ENCODE measurements around a stretch of chr16.

DNA sequence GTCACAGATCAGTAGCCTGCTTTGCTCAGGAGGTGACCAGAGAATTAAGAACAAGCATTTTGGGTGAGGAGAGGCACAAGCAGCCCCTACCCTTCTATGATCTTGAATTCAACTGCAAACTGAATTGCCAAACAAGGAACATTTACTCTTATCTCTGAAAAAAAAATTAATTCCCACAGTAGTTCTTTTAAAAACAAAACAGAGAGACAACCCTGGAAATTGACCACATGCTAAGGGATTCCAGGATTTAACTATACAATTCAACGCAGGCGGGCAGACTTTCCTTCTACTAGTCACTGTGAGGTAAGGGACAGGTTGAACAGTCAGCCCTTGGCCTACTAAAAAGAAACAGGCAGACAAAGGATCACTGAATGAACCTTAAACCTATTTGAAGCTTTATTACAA lies 11.8 kb downstream of the TXNDC11 start:
- RRBS, result no CpG with 5 or more reads among the region's 2 CpGs
CAGE:
- cytosol, long polyA plus RNA, result no peak
- long polyA plus RNA, result no peak
- nucleus, long polyA plus RNA, result no peak

DNA sequence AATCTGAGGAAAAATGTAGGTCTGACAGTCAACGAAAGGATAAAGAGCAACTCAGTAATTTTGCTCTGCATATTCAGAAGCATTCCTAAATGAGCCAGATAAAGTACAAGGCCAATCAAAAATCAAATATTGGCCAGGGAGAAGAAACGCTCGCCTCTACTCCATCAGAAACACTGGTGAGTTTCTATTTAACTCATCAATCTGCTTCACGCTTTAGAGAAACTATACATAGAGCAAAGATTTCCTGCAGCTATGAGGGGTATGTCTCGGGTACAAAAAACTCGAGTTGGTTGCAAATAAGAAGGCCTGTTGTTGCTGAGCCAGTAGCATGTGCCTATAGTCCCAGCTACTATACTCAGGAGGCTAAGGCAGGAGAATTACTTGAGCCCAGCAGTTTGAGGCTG lies 3.6 kb downstream of the TXNDC11 start:
- RRBS, result no CpG with 5 or more reads among the region's 6 CpGs
CAGE:
- cytosol, long polyA plus RNA, result no peak
- long polyA plus RNA, result no peak
- nucleus, long polyA plus RNA, result no peak

DNA sequence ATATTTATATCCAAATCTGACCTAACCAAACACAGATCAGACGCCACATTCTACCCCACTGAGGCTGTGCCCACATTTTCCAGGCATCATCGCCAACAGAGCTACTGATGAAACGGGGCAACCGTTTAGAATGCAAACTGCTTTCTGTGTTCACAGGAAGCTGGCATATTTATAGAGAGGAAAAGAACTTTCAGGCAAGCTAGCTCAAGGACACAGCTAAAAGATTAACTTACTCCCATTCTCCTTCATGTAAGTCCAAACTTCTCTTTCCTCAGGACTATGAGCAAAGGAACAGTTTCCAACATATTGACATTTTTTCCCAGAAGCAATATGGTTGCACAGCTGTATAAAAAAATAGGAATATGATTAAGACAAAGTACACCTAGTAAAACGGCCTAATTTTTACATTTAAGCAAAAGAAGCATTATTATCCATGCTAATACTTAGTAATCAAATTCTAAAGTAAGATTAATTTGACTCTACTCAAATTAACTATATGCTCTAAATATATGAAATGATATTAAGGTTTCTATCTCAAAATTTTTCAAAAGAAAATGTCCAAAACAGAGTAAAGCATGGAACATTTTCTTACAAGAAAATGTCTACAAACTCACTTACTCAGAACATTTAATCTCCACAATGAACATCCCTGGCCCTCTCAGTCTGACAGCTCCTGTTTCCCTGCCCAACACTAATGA lies 15.7 kb upstream of the TXNDC11 start:
- RRBS, result no CpG with 5 or more reads among the region's 5 CpGs
CAGE:
- cytosol, long polyA plus RNA, result no peak
- long polyA plus RNA, result no peak
- nucleus, long polyA plus RNA, result no peak

DNA sequence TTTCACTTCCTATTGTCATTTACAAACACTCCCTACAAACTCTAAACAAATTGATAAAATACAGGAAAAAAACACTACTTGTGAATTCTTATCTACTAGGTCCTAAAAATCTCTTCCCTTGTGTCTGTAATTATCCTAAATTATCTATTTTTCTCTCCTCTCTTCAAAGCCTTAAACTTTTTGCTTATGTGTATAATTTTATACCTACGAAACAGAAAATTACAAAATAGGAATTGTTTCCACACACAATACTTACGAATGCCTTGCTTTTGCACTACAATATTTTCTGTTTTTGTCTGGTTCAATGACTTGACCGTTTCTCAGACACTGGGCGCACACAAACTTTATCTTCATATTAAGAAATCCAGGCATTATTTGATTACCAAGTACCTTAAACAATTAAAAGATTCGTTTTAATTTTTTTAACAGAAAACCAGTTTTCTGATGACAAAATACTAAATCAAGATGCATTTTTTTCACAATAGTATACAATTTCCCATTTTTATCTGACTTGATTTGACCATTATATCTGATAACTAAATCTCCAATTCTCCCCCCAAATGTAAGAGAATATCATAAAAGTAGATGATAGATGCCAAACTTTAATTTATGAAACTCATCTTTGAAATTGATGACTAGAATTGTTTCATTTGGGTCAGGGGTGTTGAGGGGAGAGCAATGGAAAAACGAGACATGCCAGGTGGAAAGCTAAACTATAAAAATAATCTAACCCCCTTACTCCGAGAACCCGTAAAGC lies 19.2 kb upstream of the TXNDC11 start:
- RRBS, result no CpG with 5 or more reads among the region's 8 CpGs
CAGE:
- cytosol, long polyA plus RNA, result no peak
- long polyA plus RNA, result no peak
- nucleus, long polyA plus RNA, result no peak

- RRBS, result no CpG with 5 or more reads among the region's 14 CpGs
CAGE:
- cytosol, long polyA plus RNA, result no peak
- long polyA plus RNA, result no peak
- nucleus, long polyA plus RNA, result no peak
Measured at GRCh38 chr16:11794511-11795533, 2.2 kb downstream of the ZC3H7A start.

DNA sequence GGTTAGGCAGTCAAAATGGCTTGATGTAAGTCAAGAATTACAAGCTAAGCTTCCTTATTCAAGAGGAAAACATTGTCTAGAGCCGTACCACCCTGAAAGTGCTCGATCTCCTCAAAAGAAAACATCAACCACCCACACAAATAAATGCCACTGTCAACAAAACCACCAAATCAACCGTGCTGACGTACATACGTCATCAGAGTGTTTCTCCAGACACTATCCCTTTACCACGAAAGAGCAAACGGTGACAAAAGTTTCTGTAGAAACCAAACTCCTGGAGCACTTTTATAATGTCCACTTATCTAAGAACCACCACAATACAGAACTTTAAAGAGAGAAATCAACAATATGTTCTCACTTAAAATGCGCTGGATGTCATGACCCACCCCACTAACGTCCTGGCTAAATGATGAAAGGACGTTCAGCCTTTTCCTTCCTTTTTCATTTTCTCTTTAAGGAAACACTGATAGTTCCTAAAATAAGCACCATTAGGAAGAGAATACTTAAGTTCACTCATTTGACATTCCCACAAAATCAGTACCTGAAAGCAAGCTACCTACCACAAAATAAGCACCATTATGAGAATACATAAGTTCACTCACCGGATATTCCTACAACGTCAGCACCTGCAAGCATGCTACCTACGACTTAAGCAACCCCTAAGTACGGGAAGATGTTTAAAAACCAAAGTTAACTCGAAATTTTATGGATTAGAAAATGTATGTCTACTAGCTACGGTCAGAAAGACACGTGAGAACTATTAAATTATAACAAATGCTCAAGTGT lies 1.8 kb downstream of the GSPT1 start:
- RRBS, result no CpG with 5 or more reads among the region's 17 CpGs
CAGE:
- cytosol, long polyA plus RNA, result no peak
- long polyA plus RNA, result no peak
- nucleus, long polyA plus RNA, result no peak

DNA sequence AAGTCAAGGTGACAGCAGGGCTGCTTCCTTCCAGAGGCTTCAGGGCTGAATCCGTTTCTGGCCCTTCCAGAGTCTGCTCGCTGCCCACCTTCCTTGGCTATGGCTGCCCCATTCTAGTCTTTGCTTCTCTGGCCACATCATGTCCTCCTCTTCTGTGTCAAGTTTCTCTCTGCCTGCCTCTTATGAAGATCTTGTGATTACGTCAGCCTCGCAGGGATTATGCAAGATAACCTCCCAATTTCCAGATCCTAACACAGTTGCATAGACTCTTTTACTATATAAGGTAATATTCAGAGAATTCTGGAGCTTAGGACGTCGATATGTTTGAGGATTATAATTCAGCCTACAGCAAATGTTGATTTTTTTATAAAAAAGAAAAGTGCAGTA lies 65.0 kb downstream of the SNX29 start:
- RRBS, result no CpG with 5 or more reads among the region's 6 CpGs
CAGE:
- cytosol, long polyA plus RNA, result no peak
- long polyA plus RNA, result no peak
- nucleus, long polyA plus RNA, result no peak

DNA sequence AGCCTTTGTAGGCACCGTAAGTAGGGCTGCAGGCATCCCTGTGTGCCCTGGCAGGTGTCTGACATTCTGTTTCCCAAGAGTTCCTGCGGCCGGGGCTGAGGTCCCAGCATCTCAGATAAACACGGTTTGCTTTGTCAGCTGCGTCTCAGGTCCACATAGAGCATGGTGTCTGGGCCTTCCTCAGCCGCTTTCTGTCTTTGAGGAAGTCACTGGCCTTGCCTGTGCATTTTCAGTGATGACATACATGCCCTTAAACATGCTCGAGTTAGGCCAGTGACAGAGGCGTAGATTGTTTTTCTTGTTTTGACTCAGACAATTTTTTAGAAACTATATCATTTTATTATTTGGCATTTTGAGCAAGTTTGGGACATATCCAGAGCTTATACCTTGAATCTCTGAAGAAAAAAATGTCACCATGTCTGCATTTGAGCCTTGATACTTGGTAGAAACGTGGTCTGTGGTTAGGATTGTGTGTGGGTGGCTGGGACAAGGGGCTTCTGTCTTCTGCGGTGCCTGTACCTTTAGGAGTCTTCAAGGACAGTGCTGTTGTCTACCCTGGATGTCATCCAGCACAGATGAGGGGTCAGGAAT lies 105.8 kb downstream of the SNX29 start:
- RRBS, result no CpG with 5 or more reads among the region's 10 CpGs
CAGE:
- cytosol, long polyA plus RNA, result no peak
- long polyA plus RNA, result no peak
- nucleus, long polyA plus RNA, result no peak

- RRBS, result 76% methylated on average over 2 of the region's 30 CpGs
CAGE:
- cytosol, long polyA plus RNA, result no peak
- long polyA plus RNA, result no peak
- nucleus, long polyA plus RNA, result no peak
Measured at GRCh38 chr16:12089236-12090230, 113.0 kb downstream of the SNX29 start.

DNA sequence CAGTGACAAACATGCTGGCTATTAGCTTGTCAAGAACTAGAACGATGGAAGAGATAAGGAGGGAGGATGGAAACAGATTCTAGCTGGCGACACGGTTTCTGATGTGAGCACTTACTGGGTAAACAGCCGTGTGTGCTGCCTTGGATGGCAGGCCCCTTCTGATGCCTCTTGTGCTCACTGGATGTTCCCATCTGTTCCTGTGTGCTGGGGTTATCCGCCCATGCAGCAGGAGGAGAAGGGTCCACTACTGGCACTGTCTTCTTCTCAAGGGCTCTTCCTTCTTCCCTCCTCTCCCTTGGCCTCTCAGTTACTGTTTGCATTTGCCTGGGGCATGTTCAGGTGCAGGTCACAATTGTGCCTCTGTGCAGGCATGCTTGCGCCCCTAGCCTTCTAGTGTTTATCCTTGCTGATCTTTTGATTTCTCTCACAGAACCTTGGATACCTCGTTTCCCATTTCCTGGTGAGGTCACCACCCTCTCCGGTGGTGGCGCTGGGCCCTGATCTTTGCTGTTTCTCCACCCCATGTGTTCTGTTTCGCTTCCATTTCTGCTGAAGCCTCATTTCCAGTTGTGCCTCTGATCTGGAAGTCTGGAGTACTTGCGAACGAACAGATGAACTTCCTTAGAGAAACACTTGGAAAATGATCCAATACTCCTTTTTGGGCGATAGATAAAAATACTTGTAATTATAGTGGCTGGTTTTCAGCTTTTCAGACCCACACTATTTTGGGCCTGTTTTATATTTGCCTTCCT lies 312.7 kb downstream of the SNX29 start:
- RRBS, result no CpG with 5 or more reads among the region's 13 CpGs
CAGE:
- cytosol, long polyA plus RNA, result no peak
- long polyA plus RNA, result no peak
- nucleus, long polyA plus RNA, result no peak

DNA sequence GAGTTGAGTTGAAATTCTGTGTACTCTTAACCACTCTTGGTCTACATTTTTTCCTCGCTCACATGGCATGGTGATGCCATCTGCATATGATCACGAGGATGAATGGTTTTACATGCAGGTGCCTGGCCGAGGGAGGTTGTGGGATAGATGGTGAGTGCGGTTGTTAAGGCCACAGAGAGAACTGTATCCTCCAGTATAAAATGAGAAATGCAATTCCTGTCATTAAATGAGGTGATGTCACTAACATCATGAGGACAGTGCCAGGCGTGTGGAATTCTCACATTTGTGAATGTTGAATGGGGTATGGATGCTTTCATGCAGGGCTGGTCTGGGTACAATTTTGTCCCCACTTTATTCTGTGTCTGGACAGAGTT lies 330.6 kb downstream of the SNX29 start:
- RRBS, result no CpG with 5 or more reads among the region's 5 CpGs
CAGE:
- cytosol, long polyA plus RNA, result no peak
- long polyA plus RNA, result no peak
- nucleus, long polyA plus RNA, result no peak

DNA sequence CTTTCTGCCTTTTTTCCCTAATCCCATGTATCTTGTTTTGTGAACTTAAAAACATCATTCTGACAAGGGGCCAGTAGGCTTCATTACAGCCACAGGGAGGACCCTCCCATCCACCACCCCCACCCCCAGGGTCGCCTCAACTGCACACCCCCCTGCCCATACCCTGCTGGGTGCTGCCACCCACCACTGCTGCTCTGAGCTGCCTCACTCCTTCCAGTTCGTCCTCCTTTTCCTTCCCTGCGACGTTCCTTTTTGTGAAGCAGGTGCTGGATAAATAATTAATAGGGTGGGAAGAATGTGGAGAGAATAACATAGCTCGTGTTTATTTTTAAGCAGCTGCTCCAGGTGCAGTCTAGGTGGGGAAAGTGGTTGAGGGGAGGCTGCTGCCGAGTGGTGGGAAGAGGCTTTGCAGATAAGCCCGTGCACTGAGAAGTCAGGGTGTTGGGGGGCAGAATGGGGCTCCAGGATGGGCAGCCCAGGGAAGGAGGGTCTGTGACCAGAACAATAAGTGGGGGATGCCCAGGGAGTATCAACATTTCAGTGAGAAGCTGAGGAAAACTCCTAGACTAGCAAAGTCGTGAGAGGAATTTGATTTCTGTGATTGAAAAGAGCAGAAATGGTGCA lies 300.6 kb downstream of the CPPED1 start:
- RRBS, result no CpG with 5 or more reads among the region's 8 CpGs
CAGE:
- cytosol, long polyA plus RNA, result no peak
- long polyA plus RNA, result no peak
- nucleus, long polyA plus RNA, result no peak

DNA sequence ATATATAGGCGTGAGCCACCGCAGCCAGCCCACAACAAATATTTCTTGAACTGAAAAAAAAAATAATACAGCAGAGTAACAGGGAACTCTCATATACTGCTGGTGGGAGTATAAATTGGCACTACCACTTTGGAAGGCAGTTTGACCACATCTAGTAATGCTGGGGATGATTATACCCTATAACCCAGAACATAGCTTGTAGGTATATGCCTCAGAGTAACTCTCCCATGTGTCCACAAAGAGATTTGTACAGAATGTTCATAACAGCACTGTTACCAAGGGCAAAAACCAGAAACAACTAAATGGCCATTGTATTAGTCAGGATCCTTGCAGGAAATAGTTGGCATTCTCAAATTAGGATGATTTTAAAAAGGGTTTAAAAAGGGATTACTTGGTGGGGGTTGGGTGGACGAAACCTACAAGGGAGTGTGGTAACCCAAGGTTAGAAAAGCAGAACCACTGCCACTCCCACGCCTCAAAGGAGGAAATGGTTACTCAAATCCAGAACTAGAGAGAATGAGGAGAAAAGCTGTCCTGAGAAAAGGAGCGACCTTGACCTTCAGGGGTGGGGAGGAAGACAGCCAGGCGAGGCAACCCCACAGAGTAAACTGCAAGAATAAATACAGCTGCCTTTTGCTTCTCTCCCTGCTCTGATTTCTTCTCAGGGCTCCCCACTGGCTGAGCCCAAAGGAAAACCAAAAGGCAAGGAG lies 2.1 kb downstream of the CPPED1 start:
- RRBS, result no CpG with 5 or more reads among the region's 6 CpGs
CAGE:
- cytosol, long polyA plus RNA, result no peak
- long polyA plus RNA, result no peak
- nucleus, long polyA plus RNA, result no peak

DNA sequence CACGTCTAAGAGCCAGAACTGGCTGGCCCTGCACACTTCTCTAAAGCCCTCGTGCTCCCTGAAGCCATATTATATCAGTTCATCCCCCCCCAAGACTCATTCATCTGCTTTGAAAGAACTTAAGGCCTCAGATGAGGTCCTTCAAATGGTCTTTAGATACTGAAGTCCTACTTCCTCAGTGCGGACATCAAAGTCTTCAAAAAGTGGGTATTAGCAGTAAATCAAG lies 296.3 kb upstream of the ERCC4 start:
- RRBS, result no CpG with 5 or more reads among the region's 3 CpGs
CAGE:
- cytosol, long polyA plus RNA, result no peak
- long polyA plus RNA, result no peak
- nucleus, long polyA plus RNA, result no peak

DNA sequence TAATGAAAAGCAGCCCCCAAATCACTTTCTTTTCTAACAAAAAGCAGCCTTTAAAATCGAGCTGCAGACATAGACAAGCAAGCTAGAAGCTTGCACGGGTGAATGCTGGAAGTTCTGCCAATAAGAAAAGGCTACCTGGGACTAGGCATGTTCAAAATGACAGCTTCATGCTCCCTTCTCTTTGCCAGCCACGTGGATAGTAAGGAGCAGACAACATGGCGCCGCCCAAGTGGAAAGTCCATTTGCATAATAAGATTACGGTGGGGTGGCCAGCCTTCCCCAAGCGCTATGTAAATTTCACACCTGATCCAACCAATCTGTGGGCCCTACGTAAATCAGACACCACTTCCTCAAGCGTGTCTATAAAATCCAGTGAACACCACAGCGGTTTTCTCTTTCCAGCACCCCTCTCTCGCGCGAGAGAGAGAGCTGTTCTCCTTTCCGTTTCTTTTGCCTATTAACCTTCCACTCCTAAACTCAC lies 140.4 kb upstream of the ERCC4 start:
- RRBS, result no CpG with 5 or more reads among the region's 14 CpGs
CAGE:
- cytosol, long polyA plus RNA, result no peak
- long polyA plus RNA, result no peak
- nucleus, long polyA plus RNA, result no peak

- RRBS, result no CpG with 5 or more reads among the region's 4 CpGs
CAGE:
- cytosol, long polyA plus RNA, result no peak
- long polyA plus RNA, result no peak
- nucleus, long polyA plus RNA, result no peak
Measured at GRCh38 chr16:13936548-13937242, 16.7 kb downstream of the ERCC4 start.

DNA sequence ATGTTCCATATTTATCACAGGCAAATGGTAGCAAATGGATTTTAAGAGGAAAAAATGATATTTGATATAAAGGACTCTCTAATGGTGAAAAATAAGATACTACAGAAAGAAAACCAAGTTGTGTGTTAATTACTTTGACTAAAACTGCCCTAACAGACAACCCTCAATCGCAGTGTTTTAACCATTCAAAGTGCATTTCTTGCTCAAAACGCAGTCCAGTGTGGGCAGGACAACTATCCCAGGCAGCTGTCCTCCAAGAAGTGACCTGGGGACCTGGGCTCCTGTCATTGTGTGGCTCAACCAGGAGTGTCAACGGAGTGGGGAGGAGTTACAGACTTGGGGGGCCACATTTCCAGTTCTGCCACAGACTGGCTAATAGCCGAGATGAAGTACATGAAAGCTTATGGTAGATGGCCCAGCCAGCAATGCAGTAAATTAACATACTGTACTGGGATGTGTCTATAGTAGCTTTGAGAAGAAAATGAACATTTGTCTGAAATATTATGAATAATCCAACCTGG lies 119.5 kb downstream of the MRTFB start:
- RRBS, result no CpG with 5 or more reads among the region's 4 CpGs
CAGE:
- cytosol, long polyA plus RNA, result no peak
- long polyA plus RNA, result no peak
- nucleus, long polyA plus RNA, result no peak

DNA sequence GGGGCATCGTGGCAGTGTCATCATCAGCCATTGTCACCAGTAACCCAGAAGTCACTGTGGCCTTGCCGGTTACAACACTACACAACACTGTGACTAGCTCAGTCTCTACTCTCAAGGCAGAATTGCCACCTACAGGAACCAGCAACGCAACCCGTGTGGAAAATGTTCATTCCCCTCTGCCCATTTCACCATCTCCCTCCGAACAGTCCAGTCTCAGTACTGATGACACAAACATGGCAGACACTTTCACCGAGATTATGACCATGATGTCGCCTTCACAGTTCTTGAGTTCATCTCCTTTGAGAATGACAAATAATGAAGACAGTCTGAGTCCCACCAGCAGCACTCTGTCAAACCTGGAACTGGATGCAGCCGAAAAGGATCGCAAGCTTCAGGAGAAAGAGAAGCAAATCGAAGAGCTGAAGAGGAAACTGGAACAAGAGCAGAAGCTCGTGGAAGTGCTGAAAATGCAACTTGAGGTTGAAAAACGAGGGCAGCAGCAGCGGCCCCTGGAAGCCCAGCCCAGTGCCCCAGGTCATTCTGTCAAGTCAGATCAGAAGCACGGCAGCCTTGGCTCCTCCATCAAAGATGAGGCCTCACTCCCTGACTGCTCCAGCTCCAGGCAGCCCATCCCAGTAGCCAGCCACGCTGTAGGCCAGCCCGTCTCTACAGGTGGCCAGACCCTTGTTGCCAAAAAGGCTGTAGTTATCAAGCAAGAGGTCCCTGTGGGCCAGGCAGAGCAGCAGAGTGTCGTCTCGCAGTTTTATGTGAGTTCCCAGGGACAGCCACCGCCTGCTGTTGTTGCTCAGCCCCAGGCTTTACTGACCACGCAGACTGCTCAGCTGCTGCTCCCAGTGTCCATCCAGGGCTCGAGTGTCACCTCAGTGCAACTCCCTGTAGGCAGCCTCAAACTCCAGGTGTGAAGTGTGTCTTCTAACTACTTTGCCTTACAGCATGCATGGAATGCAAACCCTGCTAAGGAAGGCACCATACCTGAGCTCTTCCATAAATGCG lies 175.8 kb downstream of the MRTFB start:
- RRBS, result no CpG with 5 or more reads among the region's 22 CpGs
CAGE:
- cytosol, long polyA plus RNA, result no peak
- long polyA plus RNA, result no peak
- nucleus, long polyA plus RNA, result no peak

DNA sequence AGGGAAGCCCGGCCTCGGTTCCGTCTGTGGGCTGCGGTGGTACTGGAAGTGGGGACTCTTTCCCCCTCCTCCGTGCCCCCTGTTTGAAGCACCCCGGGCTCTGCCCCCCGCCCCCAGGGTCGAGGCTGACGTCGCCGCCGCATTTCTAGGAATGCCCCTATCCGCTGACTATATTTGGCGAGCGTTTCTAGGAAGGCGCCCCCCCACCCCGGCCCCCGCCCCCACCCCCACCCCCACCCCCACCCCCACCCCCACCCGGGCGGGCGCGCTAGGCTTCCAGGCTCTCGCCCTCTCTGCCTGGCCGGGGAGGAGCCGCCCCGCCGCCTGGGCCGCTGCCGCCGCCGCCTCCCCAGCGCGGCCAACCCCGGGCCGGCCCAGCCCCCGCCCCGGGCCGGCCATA lies 230.7 kb downstream of the MRTFB start:
- RRBS, result 2% methylated on average over 22 of the region's 38 CpGs
CAGE:
- cytosol, long polyA plus RNA, result no peak
- long polyA plus RNA, result no peak
- nucleus, long polyA plus RNA, result no peak

- RRBS, result no CpG with 5 or more reads among the region's 9 CpGs
CAGE:
- cytosol, long polyA plus RNA, result no peak
- long polyA plus RNA, result no peak
- nucleus, long polyA plus RNA, result no peak
Measured at GRCh38 chr16:14325808-14326397, 254.8 kb downstream of the MRTFB start.

Data from IMR-90 (cell line).